Mesothelial cell of epicardium (in vitro differentiated cells): ENCODE results near the genes TPH1 and LDHA.

- PRO-cap = no peak
These were observed 68.9 kb downstream of the C11orf58 start for GRCh38 chr11:16807290-16807893.

GRCh38 chr11:16968954-16969691 lies 45.1 kb downstream of the PLEKHA7 start:
- PRO-cap = no peak

DNA sequence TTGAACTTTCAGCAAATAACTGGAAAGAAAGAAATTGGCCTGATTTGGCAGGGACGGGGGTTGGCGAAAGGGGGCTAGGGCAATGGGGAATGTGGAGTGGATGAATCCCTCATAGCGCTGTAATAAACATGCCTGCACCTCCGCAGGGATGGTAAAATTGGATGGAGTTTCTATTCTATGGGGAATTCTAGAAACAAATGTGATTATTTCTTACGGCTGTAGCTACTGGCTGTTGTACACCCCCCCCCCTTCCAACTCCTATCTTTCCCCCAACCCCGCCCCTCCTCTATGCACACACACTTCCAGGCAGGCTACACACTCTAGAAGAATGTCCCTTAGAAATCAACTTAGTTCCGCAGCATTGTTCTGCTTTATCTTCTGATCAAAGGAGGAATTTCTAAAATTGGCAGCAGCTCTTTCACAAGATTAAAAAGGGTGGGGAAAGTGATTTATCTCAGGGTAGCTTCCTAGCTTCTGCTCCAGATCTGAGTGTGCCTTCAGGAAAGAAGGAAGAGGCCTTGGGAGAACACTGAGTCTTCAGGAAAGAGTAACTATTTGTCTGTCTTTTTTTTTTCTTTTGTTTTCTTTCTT lies 1.3 kb upstream of the PIK3C2A start:
- PRO-cap = bidirectional peak, plus-strand start at position 482 of the sequence, minus-strand start at position 330 of the sequence

- PRO-cap = no peak
These were observed 7.7 kb upstream of the NUCB2 start for GRCh38 chr11:17268682-17269440.

DNA sequence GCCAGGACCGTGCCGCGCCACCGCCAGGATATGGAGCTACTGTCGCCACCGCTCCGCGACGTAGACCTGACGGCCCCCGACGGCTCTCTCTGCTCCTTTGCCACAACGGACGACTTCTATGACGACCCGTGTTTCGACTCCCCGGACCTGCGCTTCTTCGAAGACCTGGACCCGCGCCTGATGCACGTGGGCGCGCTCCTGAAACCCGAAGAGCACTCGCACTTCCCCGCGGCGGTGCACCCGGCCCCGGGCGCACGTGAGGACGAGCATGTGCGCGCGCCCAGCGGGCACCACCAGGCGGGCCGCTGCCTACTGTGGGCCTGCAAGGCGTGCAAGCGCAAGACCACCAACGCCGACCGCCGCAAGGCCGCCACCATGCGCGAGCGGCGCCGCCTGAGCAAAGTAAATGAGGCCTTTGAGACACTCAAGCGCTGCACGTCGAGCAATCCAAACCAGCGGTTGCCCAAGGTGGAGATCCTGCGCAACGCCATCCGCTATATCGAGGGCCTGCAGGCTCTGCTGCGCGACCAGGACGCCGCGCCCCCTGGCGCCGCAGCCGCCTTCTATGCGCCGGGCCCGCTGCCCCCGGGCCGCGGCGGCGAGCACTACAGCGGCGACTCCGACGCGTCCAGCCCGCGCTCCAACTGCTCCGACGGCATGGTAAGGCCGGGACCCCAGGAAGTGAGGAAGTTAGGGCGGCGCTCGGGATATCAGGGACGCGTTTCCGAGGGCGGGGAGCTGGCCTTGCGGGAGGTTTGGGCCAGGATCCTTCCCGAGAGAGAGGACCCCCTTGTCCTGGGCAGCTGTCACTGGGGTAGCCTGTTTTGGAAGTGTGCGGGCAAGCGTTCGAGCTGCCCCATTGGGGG lies 615 bp downstream of the MYOD1 start:
- PRO-cap = no peak

DNA sequence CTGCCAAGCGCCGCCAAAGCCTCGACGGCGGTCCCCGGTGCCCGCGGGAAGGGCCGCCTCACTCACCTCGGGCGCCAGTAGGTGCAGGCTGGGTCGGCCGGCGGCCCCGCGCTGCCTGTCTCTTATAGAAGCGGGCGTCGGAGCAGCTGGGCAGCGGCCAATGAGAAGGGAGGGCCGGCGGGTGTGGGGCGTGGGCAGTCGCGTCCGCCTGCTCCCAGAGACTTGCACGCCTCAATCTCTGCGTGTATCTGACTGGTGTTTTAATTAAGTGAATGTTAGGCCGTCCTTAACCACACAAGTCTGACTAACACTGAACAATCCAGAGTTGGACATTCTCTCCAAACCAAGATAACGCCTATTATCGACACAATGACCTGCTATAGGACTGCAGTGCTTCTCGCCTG lies at the start of gene TPH1:
Gene TPH1 (minus strand): TSS at position 95 of the 404 bp plus-strand sequence.
- PRO-cap = no peak

- PRO-cap = no peak
These were observed 11.1 kb downstream of the HPS5 start for GRCh38 chr11:18310738-18311418.

GRCh38 chr11:18311765-18312529 lies 10.0 kb downstream of the HPS5 start:
- PRO-cap = no peak

DNA sequence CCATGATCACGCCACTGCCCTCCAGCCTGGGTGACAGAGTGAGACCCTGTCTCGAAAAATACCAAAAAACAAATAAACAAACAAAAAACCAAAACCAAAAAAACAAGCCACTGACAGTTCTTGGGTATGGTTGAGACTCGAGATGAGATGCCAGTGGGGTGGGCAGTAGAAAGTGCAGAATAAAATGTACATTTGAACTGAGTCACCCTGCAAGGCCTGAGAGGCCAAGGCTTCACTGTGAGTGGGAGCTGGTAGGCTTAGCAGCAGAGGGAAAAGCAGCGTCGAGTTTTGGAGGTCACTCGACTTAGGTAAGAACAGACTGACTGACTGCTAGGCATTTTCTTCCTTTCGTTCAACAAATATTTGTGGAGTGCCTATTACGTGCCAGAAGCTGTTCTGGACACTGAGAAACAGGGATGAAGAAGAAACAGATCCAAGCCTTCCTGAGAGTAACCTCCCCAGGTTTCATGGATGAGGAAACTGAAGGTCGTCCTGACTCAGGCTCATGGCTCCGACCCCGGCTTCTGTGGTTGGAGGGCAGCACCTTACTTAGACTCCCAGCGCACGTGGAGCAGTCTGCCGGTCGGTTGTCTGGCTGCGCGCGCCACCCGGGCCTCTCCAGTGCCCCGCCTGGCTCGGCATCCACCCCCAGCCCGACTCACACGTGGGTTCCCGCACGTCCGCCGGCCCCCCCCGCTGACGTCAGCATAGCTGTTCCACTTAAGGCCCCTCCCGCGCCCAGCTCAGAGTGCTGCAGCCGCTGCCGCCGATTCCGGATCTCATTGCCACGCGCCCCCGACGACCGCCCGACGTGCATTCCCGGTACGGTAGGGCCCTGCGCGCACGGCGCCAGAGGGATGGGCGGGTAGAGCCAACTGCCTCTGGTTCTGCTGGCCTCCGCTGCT lies at the start of gene LDHA:
Gene LDHA (plus strand): TSS at position 749 of the 905 bp plus-strand sequence.
- PRO-cap = bidirectional peak, plus-strand start at position 749 of the sequence, minus-strand start at position 616 of the sequence

- PRO-cap = no peak
These were observed 26.4 kb upstream of the TMEM86A start for GRCh38 chr11:18672146-18672579.

GRCh38 chr11:19136468-19137009 lies 19.6 kb downstream of the ZDHHC13 start:
- PRO-cap = no peak

DNA sequence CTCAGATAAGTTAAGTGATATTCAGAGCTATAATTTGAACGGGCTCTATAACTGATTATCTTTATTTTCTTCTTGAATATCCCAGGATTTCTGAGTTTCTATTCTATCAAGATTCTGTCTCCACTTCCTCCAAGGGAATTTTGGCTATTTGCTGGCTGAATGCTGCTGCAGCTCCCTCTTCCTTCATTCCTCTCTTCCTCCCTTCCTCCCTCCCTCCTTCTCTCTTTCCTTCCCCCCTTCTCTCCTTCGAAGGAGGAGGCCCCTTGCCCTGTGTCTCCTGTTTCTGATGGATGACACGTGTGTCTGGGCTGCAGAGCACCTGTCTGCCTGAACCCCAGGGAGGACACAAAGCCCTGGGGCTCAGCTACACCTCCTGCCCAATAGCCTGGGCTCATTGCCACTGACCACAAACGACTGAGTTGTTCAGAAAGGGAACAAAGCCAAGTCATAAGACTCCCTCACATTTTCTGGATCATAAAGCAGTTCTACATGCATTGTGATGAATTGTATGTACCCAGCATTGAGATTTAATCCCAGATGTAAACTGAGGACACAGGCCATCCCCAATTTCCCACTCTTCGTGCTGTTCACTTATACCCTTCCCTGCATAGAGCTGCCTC lies 1.4 kb downstream of the CSRP3 start:
- PRO-cap = no peak

- PRO-cap = no peak
These were observed 101.2 kb upstream of the E2F8 start for GRCh38 chr11:19341979-19342215.

- PRO-cap = no peak
These were observed 178.7 kb upstream of the E2F8 start for GRCh38 chr11:19419050-19420221.

DNA sequence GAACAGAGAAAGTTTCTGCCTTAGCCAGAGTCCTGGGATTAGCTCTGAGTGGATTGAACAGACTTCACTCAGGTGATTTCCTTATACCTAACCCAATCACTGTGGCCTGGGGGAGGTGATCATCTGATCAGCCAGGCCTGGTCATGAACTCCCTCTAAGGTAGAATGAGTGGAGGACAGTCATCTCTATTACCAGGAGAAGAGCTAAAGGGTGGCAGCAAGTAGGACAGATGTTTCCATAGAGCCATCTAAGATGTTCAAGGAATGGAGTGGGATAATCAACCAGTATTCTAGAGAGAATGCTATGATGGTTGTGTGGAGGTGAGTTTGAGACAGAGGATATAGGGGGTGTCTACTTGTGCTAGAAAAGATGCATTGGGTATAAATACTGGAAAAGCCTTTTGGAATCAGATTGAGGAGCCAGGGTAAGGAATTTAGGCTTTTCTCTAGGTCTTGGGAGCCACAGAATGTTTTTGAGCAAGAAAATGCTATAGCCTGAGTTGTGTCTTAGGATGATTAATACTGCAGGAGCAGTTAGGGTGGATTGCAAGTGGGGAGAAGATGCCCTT lies 218.7 kb upstream of the E2F8 start:
- PRO-cap = no peak

DNA sequence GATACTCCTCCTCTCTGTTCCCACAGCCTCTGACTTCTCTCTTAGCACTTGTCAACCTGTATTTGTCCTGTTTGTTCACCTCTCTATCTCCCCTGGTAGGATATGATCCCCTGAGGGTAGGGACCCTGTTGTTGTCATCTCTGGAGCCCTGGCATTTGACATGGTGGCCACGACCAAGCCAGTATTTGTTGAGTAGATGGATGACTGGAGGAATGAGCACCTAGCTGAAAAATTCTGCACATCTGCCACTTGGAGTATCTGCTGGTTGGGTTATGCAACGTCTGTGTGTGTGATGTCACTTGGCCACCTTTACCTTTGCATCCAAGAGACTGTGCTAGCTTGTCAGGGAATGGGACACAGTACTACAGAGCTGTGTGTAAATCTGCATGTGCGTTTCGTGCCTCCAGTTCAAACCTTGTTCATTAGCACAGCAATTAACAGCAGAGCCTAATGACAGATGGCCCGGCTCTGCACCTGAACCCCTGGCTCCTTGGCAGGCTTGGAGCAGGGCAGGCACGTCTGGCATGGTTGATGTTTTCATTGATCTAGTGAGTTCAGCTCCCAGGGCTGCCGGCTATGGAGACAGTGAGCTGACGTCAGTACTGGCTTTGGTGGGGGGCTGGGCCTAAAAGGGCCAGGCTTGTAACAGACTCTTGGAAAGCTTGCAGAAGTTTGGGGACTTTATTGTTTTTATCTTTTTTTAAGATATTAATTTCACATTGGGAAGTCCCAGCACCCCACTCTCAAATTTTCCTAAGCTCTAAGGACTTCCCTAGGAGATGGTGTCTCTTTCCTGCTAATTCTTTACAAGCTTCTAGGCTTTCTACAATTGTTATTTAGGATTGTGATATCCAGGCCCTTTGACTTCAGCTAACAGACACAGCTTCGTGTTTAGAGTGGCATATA lies 188.4 kb upstream of the NAV2 start:
- PRO-cap = no peak

DNA sequence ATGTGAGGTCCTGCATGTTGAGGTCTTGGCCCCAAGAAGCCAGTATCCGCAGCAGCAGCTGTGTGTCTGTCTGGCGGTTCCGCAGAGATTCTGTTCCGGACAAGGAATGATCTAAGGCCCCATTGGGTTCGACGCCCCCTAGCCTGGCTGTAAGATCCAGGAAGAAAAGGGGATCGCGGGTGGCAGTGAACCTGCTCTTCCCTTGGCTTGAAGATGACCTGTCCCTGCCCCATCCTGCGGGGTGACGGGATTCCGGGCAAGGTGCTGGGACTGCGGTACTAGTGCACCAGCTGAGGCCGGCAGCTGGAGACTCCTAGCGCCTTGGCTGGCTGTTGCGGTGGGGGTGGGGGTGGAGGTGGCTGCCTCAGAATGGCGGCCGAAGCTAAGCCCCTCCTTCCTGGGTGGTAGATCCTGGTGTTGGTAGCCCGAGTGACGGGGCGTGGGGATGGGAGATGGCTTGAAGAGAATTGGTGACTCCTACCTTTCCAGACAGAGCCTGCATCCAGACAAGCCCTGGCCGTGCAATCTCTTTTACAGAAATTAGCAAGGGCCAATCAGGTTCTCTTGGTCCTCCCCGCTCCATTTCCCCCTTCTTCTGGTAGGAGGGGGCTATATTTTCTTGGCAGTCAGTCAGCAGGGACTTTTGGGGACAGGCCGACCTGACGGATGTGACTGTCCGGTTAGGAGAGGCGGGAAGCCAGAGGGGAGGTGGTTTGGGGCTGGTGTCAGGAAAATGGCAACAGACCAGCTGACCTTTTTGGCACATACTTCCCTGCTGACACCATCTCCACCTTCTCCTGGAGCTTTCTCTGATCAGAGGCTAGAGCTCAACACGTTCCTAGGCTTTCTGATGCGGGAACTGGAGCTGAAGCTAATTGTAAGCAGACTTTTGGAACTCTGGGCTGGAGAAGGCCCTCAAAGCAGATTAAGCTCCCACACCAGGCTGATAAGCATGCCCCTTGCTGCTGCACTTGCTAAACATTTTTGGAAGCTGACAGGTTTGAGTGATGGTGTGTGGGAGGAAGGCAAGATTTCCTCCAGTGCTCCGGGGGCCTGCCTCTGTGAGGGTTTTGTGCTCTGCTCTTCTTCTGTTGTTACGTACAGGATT lies 2.0 kb downstream of the NAV2 start:
- PRO-cap = no peak

- PRO-cap = no peak
These were observed 220.8 kb downstream of the NAV2 start for GRCh38 chr11:19933047-19934217.

- PRO-cap = no peak
These were observed 183.7 kb downstream of the DBX1 start for GRCh38 chr11:19976451-19977018.

DNA sequence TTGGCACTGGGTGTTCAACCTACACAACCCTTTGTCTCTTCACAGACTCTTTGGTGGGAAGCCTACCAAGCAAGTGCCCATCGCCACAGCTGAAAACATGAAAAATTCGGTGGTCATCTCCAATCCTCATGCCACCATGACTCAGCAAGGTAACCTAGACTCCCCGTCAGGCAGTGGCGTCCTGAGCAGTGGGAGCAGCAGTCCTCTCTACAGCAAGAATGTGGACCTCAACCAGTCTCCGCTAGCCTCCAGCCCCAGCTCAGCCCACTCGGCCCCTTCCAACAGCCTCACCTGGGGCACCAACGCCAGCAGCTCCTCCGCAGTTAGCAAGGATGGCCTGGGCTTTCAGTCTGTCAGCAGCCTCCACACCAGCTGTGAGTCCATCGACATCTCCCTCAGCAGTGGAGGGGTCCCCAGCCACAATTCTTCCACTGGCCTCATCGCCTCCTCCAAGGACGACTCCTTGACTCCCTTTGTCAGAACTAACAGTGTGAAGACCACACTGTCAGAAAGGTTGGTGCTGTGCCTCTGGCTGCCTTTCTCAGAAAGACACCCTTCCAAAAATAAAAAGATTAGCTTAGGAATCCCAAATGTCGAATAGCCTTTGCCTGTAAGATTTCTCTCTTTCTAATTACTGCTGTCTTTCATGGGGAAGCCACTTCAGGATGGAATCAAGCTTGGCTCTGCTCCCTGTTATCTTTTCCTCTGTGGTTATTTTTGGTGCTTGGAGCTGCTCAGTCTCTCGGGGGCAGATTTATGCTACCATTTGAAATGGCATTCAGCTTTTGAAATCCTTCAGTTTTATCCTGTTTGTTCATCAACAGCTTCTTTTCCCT lies 111.4 kb downstream of the DBX1 start:
- PRO-cap = no peak